Endometrial microvascular endothelial cells (primary cell): ENCODE results near the genes RBM15B, ACY1, POC1A and TNNC1.

GRCh38 chr3:50616016-50616355 is 965 bp upstream of the MAPKAPK3 start:
- RAMPAGE, long total RNA = no peak

- RAMPAGE, long total RNA = no peak
Measured at GRCh38 chr3:51025205-51025671, 350.5 kb downstream of the DOCK3 start.

- RAMPAGE, long total RNA = no peak
Measured at GRCh38 chr3:51391222-51391422, at the start of gene RBM15B. Gene RBM15B, plus strand, starts transcription at chr3:51391285.

DNA sequence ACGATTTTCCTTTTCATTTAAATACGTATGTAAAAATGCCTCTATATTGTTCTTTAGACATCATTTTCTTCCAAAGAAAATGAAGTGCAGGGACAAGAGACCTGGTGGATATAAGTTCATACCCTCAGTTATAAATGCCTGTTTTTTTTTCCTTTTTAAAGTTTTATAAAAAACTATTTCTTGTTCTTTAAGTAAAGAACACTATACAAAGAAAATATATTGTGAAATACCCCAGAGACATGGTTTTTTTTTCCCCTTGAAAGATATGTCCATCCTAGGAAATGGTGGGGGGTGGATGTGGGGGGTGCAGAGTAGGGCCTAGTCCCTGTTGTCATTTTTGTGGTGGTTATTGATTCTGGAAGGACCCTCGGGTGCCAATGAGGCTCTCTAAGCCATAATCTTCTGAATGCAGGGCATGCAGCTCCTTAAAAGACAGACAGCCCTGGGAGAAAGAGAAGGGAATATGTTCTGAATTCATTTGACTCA is 7.2 kb downstream of the RBM15B start:
- RAMPAGE, long total RNA = no peak

GRCh38 chr3:51539397-51539749 is 854 bp downstream of the RAD54L2 start:
- RAMPAGE, long total RNA = no peak

DNA sequence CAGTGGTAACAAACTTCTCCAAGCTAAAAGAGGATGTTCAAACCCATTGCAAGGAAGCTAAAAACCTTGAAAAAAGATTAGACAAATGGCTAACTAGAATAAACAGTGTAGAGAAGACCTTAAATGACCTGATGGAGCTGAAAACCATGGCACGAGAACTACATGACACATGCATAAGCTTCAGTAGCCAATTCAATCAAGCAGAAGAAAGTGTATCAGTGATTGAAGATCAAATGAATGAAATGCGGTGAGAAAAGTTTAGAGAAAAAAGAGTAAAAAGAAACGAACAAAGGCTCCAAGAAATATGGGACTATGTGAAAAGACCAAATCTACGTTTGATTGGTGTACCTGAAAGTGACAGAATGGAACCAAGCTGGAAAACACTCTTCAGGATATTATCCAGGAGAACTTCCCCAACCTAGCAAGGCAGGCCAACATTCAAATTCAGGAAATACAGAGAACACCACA is 22.0 kb upstream of the TEX264 start:
- RAMPAGE, long total RNA = no peak

- RAMPAGE, long total RNA = no peak
Measured at GRCh38 chr3:51955522-51956923, 842 bp downstream of the GPR62 start.

GRCh38 chr3:51982409-51982734 is 963 bp upstream of the ACY1 start:
- RAMPAGE, long total RNA = no peak

DNA sequence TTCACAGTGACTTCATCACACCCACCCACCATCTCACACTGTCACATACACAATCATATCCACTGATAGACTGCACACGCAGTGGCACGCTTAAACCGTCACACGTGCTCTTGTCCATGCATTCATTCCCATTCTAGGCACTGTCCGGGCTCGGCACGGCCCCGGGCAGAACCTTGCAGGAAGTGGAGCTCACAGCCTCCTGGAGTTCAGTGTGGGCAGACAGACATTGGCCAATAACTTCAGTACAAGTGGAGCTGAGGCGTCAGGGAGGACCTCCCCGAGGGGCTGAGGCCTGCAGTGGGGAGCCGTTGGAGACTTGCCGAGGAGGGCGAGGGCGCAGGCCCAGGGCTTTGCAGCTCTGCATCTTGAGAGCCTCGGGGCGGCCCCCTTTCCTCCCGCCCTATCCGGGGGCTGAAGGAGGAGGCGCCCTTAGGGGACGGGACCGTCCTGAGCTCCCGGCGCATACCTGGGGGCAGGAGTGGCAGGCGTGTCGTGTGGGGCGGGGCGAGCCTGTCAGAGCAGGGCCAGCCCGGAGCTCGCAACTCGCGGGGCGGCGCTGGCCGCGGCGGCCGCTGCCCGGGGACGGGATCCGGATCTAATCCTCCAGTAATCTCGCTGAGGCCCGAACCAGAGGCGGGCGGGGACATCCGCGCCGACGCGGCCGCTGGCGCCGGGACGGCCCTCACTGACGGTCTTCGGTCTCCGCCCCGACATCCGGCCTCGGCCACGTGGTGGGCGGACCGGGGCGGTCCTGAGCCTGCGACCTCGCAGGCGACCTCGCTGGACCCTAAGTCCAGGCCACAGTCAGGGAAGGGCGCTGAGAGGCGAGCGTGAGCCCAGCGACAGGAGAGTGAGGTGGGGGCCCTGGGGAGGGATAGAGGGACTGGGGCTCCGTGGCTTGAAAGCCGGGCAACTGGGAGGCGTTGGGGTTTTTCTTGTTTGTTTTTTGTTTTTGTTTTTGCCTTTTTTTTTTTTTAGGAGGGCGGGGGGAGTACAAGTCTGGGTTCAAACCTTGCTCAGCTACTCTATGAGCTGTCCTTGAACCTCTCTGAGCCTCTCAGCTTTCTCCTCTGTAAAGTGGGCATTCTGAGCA is at the start of gene ACY1:
TSS of gene ACY1 (plus strand) at position 801 of the 1,093 bp plus-strand sequence.
- RAMPAGE, long total RNA = start-site peak on the plus strand centred at position 748 of the sequence, 71 bp wide, 19 and 23 reads in 2 replicates

DNA sequence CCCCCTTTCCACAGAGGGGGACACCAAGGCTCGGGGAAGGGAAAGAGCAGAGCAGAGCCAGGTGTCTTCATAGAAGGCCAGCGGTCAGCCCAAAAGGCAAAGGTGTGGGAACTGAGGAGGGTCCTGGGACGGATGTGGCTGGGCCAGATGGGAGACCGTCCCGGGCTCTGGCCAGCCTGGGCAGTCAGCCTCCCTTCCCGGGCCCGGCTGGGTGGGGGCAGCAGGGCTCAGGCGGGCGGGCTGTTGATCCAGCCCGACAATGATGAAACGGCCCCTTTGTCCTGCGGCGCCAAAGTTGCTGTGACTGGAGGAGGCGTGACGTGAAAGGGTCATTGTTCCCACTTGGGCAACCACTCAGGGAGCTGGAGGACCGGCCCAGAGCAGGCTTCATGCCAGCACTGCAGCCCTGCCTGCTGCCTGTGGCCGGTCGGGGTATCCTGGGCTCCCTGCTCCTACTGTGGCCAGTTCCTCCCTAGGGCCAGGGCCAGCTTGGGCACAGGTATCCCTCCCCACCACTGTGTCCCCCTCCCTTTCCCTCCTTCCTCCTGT is 16.5 kb downstream of the DUSP7 start:
- RAMPAGE, long total RNA = no peak

DNA sequence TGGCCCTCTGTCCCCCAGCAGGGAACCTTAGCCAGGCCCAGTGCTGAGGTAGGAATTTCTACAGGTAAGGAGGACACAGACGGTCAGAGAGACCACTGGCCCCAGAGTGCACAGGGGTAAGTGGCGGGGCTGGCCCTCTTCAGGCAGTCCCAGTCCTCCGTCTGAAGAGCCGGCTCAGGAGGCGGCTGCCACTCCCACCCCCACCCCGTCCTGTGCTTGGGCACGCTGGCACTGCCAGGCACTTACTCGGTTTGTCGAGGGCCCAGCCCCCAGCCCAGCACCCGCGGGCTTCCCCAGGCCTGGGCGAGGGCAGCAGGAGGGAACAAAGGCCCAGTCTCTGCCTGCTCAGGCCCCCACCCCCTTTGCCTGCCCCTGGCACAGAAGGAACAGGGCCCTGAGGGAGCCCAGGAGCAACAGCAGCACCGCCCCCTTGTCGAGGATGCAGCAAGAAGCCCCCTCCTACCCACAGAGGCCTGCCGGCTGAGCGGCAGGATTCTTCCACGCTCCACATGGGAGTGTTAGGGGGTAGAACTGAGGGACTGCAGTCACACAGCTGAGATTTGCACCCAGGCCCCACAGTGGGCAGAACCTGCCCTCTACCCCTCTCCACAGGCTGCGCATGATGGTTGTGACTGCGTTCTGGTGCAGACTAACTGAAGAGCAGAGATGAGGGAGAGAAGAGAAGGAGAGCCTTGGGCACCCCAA is 9.0 kb downstream of the DUSP7 start:
- RAMPAGE, long total RNA = no peak

GRCh38 chr3:52064696-52065941 is 8.7 kb upstream of the DUSP7 start:
- RAMPAGE, long total RNA = no peak

- RAMPAGE, long total RNA = start-site peak on the minus strand at chr3:52154390-52154405, 29 and 56 reads in 2 replicates
Measured at GRCh38 chr3:52154059-52154626, at the start of gene POC1A. Gene POC1A, minus strand, starts transcription at chr3:52154423.

GRCh38 chr3:52181427-52181954 is 16.5 kb upstream of the ALAS1 start:
- RAMPAGE, long total RNA = no peak

GRCh38 chr3:52198929-52199792 is 1.2 kb downstream of the ALAS1 start:
- RAMPAGE, long total RNA = no peak

GRCh38 chr3:52204258-52204919 is 6.4 kb downstream of the ALAS1 start:
- RAMPAGE, long total RNA = no peak

- RAMPAGE, long total RNA = no peak
Measured at GRCh38 chr3:52311409-52312182, 4.5 kb upstream of the DNAH1 start.

DNA sequence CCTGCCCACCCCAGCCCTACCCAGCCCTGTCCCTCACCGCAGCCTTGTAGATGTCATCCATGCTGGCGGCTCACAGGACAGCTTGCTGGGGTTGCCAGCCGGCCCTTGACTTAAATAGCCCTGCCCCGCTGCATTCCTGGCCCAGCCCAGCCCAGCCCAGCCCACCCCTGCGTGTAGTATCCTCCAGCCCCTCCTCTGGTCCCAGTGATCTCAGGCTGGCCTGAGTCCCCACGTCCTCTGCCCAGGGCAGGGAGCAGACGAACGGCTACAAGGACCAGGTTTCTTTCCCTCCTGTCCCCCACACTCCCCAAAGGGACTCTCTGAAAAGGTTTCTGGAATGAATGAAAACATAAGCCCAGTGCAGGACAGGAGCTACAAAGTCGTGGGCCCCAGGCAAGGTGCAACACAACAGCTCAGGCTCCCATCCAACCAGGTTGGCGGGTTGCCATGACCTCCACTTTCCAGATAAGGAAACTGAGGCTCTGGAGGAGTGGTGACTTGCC is at the start of gene TNNC1:
TSS of gene TNNC1 (minus strand) at position 87 of the 503 bp plus-strand sequence.
- RAMPAGE, long total RNA = no peak

GRCh38 chr3:52483745-52484198 is 11.4 kb upstream of the STAB1 start:
- RAMPAGE, long total RNA = no peak

GRCh38 chr3:52503838-52504318 is 8.7 kb downstream of the STAB1 start:
- RAMPAGE, long total RNA = no peak